ENCODE data around the genes DEF6 and RPL10A.

CAGE:
- cytosol, long polyA minus RNA, result no peak
- cytosol, long polyA plus RNA, result no peak
- long polyA plus RNA, result no peak
- nucleus, long polyA minus RNA, result no peak
- nucleus, long polyA plus RNA, result no peak
Observed at GRCh38 chr6:35017413-35018360, 123.5 kb downstream of the TCP11 start.

DNA sequence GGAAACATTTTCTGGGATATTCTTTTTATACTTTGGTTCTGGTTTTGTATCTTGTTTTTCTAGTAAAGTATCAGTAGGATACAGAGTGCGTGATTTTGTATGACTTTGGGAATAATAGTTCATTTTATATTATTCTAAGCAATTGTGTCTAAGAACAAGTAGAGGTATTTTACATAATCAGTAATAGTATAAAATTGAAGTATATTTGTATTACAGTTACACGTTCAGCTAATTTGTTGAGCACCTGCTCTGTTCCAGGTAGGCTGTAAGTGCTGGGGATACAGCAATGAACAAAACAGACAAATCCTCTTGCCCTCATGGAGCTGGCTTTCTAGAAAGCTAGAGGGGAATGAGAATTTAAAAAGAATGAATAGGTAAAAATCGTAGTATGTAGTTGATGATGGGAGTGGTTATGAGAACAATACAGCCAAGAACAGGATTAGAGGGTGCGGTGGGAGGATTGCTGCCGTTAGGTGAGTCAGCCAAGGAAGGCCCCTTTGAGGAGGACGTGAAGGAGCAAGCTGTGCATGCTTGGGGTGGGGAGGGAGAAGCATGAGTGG, 114.9 kb downstream of the TCP11 start:
CAGE:
- cytosol, long polyA minus RNA, result no peak
- cytosol, long polyA plus RNA, result no peak
- long polyA plus RNA, result no peak
- nucleus, long polyA minus RNA, result no peak
- nucleus, long polyA plus RNA, result no peak

CAGE:
- cytosol, long polyA minus RNA, result no peak
- cytosol, long polyA plus RNA, result no peak
- long polyA plus RNA, result no peak
- nucleus, long polyA minus RNA, result no peak
- nucleus, long polyA plus RNA, result no peak
Observed at GRCh38 chr6:35037514-35037812, 103.7 kb downstream of the TCP11 start.

GRCh38 chr6:35185060-35185633, 28.6 kb upstream of the SCUBE3 start:
CAGE:
- cytosol, long polyA minus RNA, result no peak
- cytosol, long polyA plus RNA, result no peak
- long polyA plus RNA, result no peak
- nucleus, long polyA minus RNA, result no peak
- nucleus, long polyA plus RNA, result no peak

DNA sequence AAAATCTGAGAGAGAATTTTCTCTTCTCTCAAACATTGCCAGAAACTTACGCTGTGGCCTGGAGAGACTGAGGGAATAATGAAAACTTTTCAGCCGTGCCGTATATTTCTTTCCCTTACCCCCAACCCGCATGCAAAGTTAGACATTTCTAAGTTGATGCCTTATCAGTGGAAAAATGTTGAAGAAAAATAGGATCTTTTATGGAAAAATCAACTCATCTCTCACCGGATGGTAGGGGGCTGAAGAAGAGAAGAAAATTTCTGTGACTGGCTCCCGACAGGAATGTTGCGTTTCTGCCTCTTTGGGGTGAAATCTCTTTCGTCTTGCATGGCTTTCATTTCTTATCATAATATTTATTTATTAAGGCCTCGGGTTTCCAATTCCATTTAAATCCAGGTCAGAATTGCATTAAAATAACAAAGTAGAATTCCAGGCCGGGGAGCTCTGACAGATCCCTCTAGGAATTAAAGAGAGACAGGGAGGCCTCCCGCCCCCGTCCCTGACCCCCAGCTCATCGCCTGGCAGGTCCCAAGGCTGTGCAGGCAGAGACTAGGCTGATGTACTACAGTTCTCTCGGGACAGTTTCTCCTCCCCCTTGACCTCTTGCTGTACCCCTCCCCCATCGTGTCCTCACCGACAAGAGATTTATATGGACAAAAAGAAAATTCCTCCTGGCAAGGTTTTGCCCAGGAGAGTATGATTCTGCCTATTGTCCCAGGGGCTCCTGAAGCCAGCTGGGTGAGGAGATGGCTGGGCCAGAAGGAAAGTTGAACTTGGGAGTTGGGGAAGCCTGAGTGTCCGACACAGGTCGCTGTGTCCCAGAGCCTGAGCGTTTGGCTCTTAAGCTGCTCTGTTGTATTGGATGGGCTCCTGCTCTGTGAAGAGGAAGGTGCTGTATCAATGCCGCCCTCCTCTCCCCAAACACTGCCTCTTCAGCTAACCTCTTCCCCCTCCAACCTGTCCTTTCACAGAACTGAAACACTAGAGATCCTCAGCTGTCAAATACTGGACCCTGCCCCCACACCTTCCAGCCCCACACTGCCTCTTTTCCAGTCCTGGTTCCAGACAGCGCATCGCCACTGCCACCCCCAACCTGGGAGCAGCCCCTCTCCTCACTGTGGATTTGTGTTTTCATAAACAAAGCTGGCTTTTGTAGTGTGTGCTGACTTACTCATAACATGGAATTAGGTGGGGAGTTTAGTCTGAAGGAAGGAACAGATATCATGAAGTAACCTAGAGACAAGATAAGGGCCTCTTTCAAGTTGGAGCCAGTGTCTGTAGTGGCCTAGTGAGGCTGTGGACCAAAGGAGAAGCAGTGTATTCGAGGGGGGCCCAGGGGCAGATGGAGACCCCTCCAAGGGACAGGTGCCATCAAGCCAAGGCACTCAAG, 1.6 kb downstream of the SCUBE3 start:
CAGE:
- cytosol, long polyA minus RNA, result no peak
- cytosol, long polyA plus RNA, result no peak
- long polyA plus RNA, result no peak
- nucleus, long polyA minus RNA, result no peak
- nucleus, long polyA plus RNA, result no peak

DNA sequence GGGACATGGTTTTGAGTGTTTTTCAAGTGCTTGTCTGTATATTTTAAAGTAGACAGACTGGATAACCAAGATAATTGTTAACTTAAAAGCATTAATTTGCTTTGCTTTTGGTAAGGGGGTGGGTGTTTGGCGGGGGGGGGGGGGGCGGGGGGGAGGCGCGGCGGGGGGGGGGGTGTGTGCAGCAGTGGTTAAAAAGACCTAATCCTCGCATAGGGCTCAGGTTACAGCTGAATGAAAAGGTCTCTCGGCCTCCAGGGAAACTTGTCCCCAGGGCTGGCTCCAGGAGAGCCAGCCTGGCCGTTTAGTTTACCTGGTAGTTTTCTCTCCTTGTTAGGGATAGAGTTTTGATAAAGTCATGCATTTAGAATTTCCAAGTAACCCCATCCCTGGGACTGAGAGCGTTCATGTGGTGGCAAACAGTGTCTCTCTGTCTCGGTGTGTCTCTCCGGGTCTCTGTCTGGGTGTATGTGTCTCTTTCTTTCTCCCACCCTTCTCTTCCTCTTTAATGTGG, 3.4 kb downstream of the SCUBE3 start:
CAGE:
- cytosol, long polyA minus RNA, result no peak
- cytosol, long polyA plus RNA, result no peak
- long polyA plus RNA, result no peak
- nucleus, long polyA minus RNA, result no peak
- nucleus, long polyA plus RNA, result no peak

DNA sequence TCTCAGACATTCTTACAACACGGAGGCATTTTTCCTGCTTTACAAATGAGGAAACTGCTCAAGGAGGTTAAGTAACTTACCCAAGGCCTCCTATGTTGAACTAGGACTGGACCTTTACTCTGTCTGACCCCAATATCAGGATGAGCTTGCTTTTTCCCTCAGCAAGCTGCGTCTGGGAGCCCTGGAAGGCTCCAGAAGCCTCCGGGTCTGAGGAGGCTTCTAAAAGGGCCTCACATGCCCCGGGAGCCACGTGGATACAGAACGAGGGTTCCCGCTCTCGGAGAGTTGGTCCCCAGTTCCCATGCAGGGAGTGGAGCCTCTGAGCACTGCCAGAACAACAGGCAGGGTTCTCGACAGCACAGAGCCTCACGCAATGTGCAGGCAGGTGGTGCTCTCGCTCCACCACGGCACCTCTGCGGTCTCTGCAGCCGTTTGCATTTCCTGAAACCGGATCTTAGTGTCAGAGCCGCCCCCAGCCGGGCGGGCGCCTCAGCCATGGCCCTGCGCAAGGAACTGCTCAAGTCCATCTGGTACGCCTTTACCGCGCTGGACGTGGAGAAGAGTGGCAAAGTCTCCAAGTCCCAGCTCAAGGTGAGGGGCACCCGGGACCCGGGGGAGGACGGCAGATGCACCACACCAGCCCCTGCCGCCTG, at the start of gene DEF6:
TSS of gene DEF6 (plus strand) at position 457 of the 653 bp plus-strand sequence.
CAGE:
- cytosol, long polyA minus RNA, result no peak
- cytosol, long polyA plus RNA, result no peak
- long polyA plus RNA, result start-site peak on the plus strand centred at position 503 of the sequence, 65 bp wide, 276 and 202 reads in 2 replicates
- nucleus, long polyA minus RNA, result no peak
- nucleus, long polyA plus RNA, result no peak

DNA sequence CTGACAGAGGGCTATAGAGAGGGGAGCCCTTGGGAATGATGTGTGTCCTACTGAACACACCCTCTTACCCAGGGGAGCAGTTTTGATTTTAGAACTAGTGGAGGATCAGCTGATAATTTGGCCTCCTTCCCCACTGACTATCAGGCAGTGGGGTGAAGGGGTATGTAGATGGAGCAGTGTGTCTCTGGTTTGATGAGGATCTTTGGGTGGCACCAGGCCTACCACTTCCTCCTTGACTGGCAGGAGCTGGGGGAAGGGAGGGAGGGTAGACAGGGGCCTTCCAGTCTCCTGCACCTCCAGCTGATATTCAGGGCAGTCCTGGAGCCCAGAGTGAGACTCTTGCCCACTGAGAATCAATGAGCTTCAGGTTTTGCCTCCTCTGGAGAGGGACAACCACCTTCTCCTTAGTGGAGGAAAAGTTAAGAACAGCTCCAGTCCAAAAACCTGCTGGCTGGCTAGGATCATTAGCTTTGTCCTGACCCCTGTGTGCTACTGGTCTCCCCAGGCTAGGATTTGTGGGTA, 3.2 kb downstream of the DEF6 start:
CAGE:
- cytosol, long polyA minus RNA, result no peak
- cytosol, long polyA plus RNA, result no peak
- long polyA plus RNA, result no peak
- nucleus, long polyA minus RNA, result no peak
- nucleus, long polyA plus RNA, result no peak

DNA sequence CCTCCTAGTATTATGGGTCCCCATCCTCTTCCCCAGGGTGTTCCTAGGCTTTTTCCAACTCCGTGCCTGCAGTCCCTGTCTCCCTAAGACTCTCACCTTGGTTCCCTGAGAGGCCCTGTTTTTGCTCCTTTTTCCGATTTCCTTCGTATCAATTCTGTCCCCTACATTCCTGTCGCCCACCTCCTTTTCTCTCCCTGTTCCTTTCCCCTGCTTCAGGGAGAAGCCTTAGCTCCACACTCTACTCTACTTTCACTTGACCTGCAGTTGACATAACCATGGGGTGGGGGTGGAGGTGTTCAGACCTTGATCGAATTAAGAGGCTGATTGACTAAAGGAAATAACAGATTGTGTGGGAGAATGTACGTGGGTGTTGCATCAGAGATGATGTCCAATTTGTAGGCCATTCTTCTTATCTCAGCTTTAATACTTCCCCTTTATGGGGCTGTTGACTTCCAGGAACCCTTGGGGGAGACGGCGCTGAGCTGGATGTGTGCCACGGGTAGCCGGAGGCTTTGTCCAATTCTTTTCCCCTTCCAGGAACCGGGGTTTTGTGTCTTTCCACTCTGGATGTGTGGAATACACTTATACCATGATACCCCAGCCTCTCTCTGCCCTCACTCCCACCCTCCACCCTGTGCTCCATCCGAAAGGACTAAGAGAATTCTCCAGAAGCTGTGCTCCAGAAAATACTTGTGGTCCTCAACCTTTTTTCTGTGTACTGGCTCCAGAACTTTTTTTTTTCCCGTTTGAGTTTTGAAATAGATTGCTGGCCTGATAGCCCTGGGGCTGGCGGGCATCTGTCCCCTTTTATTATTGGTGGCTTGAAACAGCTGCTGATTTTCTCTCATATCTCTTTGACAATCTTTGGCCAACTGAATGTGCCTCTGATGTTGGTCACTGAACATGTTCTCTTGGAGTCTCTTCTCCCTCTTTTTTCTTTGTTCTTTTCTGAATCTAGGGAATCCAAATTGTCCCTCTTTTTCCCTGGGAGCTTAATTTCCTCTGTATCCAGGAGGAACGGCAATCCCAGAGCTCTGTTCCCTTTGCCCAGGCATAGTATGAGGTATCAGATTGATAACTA, 1.2 kb downstream of the PPARD start:
CAGE:
- cytosol, long polyA minus RNA, result no peak
- cytosol, long polyA plus RNA, result no peak
- long polyA plus RNA, result no peak
- nucleus, long polyA minus RNA, result no peak
- nucleus, long polyA plus RNA, result no peak

CAGE:
- cytosol, long polyA minus RNA, result no peak
- cytosol, long polyA plus RNA, result no peak
- long polyA plus RNA, result no peak
- nucleus, long polyA minus RNA, result no peak
- nucleus, long polyA plus RNA, result no peak
Observed at GRCh38 chr6:35370052-35371014, 28.0 kb downstream of the PPARD start.

DNA sequence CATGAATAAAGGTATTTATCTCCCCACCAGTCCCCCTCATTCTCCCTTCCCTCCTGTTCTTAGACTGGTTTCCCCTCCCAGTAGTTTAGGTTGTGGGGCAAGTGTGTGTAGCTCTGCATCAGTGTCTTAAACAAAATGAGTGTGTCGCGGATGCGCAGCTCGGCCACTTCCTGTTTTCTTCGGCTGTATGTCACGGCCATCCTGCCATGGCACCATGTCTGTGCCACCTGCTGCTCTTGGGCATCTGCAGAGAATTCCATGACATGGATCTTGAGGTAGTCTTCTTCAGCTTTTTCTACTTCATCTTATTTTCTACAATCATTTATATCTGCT, 51.7 kb downstream of the PPARD start:
CAGE:
- cytosol, long polyA minus RNA, result no peak
- cytosol, long polyA plus RNA, result no peak
- long polyA plus RNA, result no peak
- nucleus, long polyA minus RNA, result no peak
- nucleus, long polyA plus RNA, result no peak

CAGE:
- cytosol, long polyA minus RNA, result no peak
- cytosol, long polyA plus RNA, result no peak
- long polyA plus RNA, result no peak
- nucleus, long polyA minus RNA, result no peak
- nucleus, long polyA plus RNA, result no peak
Observed at GRCh38 chr6:35402534-35402986, 49.6 kb upstream of the FANCE start.

CAGE:
- cytosol, long polyA minus RNA, result no peak
- cytosol, long polyA plus RNA, result no peak
- long polyA plus RNA, result no peak
- nucleus, long polyA minus RNA, result no peak
- nucleus, long polyA plus RNA, result no peak
Observed at GRCh38 chr6:35403467-35403918, 48.6 kb upstream of the FANCE start.

GRCh38 chr6:35452450-35453131, 453 bp downstream of the FANCE start:
CAGE:
- cytosol, long polyA minus RNA, result no peak
- cytosol, long polyA plus RNA, result no peak
- long polyA plus RNA, result no peak
- nucleus, long polyA minus RNA, result no peak
- nucleus, long polyA plus RNA, result no peak

DNA sequence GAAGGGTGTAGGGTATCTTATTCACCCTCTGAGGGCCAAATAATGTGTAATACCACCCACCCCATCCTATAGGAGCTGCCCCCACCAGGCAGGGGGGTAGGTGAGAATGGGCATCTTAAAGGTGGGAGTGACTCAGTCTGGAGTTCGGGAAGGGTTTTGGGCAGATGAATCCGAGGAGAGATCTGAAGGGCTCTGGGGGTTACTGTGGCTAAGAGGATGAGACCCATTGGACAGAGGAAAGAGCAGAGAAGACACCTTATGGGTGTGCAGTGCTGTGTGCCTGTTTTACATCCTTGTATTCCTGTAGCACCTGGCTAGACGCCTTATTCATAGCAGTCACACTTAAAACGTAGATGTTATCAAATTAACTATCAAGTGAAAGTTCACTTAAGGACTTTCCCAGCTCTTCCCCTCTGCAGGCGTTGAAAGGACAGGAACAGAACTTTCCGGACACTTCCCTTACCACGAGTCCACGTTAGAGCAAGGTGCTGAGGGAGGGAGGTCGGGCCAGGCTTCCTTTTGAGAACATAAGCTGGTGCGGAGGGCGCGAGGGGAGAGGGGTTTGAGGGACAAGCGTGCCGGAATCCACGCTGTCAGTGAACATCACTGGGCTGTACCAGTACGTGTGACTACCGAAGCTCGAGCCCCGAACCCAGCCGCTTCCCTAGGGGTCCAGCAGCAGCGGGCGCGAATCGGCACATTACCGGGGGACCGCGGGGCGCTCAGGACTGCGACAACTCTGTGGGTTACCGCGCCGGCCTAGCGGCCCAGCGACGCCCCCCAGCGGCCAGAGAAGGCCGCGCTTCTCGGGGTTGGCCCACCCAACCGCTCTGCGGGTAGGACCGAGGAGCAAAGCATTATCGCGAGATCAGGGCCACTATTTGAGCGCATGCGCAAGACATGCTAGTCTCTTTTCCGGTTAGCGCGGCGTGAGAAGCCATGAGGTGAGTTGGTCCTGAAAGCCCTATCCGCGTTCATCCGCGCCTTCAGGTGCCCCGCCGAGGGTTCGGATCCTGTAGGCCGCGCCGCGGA, at the start of gene RPL10A:
TSS of gene RPL10A (plus strand) at position 906 of the 1,032 bp plus-strand sequence.
CAGE:
- cytosol, long polyA minus RNA, result start-site peak on the plus strand centred at position 917 of the sequence, 22 bp wide, 309 reads
- cytosol, long polyA plus RNA, result start-site peak on the plus strand centred at position 926 of the sequence, 43 bp wide, 2,868 and 475 reads in 2 replicates
- long polyA plus RNA, result start-site peak on the plus strand centred at position 935 of the sequence, 26 bp wide, 42 and 69 reads in 2 replicates
- nucleus, long polyA minus RNA, result start-site peak on the plus strand centred at position 904 of the sequence, 7 bp wide, 85 reads
- nucleus, long polyA plus RNA, result start-site peak on the plus strand centred at position 909 of the sequence, 77 bp wide, 880 and 926 reads in 2 replicates

CAGE:
- cytosol, long polyA minus RNA, result no peak
- cytosol, long polyA plus RNA, result no peak
- long polyA plus RNA, result no peak
- nucleus, long polyA minus RNA, result no peak
- nucleus, long polyA plus RNA, result no peak
Observed at GRCh38 chr6:35484047-35484482, 12.8 kb downstream of the TEAD3 start.

DNA sequence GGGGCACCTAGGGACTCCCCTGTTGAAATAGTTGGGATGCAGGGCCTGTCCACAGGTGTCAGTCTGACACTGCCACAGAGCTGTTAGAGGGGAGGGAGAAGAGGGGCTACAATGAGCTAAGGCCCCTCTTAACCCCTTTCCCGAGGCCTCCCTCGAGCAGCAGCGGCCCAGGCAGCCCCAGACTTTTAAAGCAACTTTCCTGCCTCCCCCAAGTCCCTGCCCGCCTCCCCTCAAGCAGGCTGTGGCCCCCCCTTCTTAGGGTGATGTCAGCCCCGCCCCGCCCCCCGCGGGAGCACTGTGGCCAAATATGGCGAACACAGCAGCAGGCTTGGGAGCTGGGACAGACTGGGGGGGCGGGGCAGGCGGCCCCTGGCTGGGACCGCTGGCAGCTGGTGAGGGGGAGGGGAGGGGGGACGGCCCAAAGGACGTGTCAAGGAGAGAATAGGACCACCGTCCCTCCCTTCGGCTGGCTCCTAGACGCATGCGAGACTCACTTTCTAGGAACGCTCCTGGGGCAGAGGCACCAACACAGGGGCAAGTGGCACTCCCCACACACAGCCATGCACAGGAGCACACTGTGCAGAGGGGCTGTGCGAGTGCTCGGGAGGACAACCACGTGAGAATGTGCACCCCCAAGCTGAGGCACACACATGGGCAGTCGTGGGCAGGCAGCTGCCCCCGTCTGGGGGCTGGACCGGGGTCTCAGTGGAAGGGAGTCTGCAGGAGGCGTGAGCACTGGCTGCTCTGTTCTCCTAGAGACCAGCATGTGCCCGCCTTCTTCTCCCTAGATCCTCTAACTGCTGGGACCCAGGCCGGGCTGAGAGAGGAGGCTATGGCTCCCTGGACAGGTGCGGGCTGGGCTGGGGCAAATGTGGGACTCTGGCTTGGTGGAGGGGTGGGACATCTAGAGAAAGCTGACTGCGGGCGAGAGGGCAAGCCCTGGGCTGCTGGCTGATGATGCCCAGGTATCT, 6.7 kb downstream of the TEAD3 start:
CAGE:
- cytosol, long polyA minus RNA, result no peak
- cytosol, long polyA plus RNA, result no peak
- long polyA plus RNA, result no peak
- nucleus, long polyA minus RNA, result no peak
- nucleus, long polyA plus RNA, result no peak

GRCh38 chr6:35494010-35494591, 2.8 kb downstream of the TEAD3 start:
CAGE:
- cytosol, long polyA minus RNA, result no peak
- cytosol, long polyA plus RNA, result no peak
- long polyA plus RNA, result no peak
- nucleus, long polyA minus RNA, result no peak
- nucleus, long polyA plus RNA, result no peak

DNA sequence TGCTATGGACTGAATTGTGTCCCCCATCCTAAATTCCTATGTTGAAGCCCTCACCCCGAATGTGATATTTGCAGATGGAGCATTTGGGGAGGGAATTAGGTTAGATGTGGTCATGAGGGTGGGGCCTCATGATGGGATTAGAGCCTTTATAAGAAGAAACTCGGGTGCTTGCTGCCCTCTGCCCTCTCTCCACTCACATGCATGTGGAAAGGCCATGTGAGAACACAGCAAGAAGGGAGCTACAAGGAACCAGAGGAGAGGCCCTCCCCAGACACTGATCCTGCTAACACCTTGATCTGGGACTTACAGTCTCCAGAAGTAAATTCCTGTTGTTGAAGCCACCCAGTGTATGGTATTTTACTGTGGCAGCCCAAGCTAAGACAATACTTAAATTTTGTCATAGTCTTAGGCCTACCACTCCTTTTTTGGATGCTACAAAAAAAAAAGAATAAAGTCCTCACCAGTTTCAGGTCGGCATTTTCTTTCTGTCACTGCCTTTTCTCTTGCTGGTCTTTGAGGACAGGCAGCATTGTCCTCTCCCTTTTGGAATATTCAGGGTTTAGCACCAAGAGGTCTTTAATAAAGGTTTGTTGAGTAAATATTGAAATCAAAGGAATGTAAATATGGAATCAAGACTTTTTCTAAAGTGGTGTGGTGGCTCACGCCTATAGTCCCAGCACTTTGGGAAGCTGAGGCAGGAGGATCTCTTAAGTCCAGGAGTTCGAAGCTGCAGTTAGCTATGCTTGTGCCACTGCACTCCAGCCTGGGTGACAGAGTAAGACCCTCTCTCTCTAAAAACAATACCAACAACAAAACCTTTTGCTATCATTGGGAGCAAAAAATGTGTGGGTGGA, 69.8 kb upstream of the TULP1 start:
CAGE:
- cytosol, long polyA minus RNA, result no peak
- cytosol, long polyA plus RNA, result no peak
- long polyA plus RNA, result no peak
- nucleus, long polyA minus RNA, result no peak
- nucleus, long polyA plus RNA, result no peak

DNA sequence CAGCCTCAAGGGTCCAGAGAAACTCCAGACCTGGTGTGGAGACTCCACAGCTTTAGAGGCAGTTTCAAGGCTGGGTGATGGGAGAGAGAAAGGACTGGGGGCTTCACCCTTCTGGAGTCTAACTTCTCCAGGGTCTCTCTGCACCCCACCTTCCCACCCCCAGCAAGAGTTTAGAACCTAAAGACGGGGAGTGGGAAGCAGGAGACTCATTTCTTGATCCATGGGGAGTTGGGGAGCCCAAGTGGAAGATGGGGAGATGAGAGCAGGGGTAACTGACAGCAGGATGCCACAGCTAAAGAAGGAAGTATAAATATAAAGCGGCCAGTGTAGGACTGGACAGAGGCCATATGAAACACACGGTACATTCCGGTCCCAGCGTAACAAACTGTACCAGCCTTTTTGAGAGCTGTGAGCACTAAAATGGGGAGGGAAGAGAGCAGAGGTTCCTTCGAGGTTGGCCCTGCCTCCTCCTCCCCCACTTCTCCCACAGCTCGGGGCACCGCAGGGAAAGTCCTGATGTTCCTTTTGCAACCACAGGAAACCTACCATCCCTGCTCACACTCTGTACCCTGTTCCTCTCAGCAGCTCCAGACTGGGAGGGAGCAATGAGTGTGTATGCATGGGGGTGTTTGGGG, 11.3 kb upstream of the ARMC12 start:
CAGE:
- cytosol, long polyA minus RNA, result no peak
- cytosol, long polyA plus RNA, result no peak
- long polyA plus RNA, result no peak
- nucleus, long polyA minus RNA, result no peak
- nucleus, long polyA plus RNA, result no peak

Data from keratinocyte (primary cell).